ENCODE data around the genes LINGO2 and AQP7.

- PRO-cap: no peak
- RRBS, 2 experiments: 2% methylated on average over 18 to 27 of the region's 74 CpGs
Measured at GRCh38 chr9:29212953-29214176, at the start of gene LINGO2. Gene LINGO2 (minus strand): TSS chr9:29213601.

- PRO-cap: no peak
- RRBS, 2 experiments: no CpG with 5 or more reads among the region's 6 CpGs
Measured at GRCh38 chr9:31347126-31347684, 1037.2 kb upstream of the ACO1 start.

GRCh38 chr9:32541625-32542487 lies 10.3 kb upstream of the SMIM27 start:
- PRO-cap: no peak
- RRBS, 2 experiments: no CpG with 5 or more reads among the region's 12 CpGs

- PRO-cap: no peak
Measured at GRCh38 chr9:33159981-33160354, 7.2 kb downstream of the B4GALT1 start.

DNA sequence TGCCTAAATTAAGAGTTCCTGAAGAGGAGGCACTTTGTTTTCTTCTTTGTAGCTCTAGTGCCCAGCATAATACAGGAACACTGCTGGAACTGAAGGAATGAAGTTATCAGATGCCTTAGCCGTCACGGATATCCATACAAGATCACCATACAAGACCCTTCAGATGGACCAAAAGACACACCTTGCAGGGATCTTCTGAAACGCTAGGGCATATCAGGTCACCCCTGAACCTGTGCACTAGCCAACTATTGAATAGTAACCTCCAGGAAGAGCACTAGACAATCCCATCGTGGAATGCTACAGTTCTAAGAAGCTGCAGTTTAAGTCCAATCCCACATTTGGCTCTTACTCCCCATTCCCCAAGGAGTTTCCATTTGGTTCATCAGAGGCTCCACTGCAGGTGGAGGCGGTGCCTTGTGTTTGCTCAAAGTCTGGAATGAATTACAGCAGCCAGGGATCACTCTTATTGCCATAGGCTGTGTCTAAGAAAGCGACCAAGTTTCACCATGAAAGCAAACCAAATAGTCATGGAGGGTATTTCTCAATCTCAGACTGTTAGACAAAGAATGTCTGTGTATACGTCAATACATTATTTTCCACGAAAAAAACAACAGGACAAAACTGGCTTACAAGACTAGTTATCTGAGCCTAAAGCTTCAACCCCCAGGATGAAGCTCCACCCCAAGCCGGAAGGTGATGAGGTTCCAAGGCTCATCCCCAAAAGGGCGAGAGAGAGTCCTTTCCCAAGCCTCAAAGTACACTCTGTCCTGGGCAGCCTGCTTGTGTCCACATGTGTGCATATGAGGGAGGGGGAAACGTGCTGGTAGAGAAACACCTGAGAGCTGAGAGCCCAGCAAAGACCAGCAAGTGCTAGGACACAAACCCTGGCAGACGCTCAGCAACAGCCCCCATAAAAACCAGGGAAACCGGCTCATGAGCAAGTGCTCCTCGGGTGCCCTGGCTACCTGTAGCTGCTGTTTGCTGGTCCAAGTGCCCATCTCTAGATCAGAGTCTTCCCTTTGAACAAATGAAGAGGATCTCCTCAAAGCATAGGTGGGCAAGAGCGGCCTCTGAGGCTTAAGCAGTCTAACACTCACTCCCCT lies 4.4 kb downstream of the B4GALT1 start:
- PRO-cap: no peak
- RRBS, 2 experiments: no CpG with 5 or more reads among the region's 15 CpGs

DNA sequence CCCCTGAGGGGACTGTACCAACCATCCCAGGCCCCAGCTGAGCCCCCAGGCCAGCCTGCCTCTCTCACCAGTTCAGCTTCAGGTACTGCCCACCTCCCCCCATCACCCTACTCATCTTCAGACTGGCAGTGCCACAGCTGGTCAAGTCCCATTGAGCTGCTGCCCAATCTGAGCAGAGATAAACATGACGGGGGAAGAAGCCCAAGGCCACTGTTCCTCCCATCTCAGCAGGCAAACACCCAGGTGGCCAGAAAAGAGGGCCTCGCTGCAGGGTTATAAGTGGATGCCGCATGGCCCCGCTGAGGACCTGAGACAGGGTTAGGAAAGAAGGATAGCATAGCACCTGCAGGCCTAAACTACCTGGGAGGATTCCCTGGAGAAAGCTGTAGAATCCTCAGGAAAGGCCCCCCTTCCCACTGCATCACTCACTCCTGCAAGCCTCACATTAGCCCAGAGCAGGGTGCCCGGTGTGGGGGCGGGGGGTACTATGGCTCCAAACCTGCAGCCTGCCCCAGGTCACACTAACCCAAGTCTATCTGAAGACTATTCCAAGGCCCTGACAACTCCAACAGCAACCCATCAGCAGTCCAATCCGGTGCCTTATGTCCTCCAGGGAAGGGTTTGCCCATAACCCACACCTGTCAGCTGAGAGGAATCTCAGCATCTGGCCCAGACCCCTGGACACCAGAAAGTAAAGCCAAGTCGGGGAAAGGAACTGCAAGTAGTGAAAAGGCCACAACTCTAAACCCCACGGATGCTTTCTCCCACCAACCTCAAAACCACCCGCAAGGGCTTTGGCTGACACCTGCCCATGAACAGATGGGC lies 3.4 kb downstream of the B4GALT1 start:
- PRO-cap: no peak
- RRBS, 2 experiments: no CpG with 5 or more reads among the region's 10 CpGs

DNA sequence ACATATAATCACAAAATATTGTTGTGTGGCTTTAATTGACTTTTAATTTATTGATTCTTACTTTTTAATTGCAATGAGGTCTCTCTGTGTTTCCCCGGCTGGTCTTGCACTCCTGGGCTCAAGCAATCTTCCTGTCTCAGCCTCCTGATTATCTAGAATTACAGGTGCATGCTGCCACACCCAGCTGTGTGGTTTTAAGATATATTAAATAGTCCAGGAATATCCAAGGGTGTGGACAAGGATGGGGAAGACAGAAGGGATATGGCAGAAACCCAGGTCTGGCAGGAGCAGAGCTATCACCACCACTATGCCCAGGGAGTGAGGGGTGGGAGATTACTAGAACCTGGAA lies 30.9 kb upstream of the SPINK4 start:
- PRO-cap: no peak
- RRBS, 2 experiments: no CpG with 5 or more reads among the region's 1 CpG

DNA sequence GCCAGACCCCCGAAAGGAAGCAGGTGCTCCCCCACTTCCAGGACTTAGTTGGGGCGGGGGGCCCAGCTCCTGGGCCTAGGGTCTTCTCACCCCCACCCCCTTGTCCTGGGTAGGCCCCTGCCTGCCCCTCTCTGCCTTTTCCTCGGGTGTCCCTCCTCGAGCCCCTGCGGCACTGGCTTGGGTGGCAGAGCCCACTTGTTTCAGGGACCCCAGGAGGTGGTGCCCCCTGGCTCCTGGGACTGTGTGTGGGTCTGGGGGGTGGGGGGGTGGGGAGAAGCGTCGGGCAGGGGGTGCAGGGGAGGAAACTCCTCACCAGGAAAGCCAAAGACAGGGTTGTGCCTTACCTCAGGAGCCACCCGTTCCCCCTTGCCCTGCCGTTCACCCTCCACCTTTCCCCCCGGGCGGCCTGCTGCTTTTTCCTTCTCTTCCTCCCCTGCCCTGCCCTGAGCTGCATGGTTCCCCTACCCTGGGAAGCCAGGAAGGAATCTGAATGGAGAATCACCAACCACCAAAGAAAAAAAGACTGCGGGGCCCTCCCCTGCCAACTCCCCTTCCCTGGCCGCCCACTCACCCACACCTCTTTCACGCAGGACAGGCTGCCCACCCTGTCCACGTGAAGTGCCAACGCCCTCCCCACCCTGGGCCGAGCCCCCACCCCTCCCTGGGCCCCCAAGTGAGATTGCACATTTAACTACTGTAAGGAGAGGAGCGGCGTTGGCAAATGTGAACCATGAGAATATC lies 915 bp upstream of the NFX1 start:
- PRO-cap: no peak
- RRBS, 2 experiments: no CpG with 5 or more reads among the region's 19 CpGs

GRCh38 chr9:33326370-33326855 lies 36.1 kb downstream of the NFX1 start:
- PRO-cap: no peak
- RRBS, 2 experiments: no CpG with 5 or more reads among the region's 1 CpG

DNA sequence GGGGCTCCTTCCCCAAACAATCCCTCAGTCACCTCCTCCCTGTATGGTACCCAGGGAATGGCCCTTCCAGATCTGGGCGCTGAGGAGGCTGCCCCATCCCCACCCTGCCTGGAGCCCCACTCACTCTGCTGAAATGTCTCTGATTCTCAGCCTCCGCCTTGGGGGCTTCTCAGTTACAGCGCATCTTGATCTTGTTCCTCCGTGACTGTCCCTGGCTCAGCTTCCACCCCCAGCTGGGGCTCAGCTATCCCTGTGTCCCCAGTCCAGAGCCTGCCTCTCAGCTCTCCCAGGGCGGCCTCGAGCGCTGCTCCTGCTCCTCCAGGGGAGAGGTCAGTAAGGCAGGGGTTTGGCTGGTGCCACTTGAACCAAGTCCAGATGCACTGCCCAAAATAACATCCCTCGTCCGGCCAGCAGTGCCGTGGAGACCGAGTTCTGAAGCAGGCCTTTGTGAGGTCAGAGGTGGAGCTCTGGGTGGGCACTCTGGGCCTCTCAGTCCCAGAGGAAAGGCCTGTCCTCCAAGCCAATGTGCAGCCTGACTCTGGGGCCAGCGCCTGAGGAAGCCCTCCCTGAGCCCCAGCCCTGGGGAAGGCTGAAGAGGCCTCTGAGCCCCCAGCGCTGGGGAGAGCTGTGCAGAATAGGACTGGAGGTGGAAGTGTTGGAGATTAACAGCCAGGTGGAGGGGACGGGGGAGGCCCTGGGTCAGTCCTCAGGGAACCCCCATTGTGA lies at the start of gene AQP7:
TSS of gene AQP7 (minus strand) at position 320 of the 726 bp plus-strand sequence.
- PRO-cap: no peak
- RRBS, 2 experiments: no CpG with 5 or more reads among the region's 14 CpGs

DNA sequence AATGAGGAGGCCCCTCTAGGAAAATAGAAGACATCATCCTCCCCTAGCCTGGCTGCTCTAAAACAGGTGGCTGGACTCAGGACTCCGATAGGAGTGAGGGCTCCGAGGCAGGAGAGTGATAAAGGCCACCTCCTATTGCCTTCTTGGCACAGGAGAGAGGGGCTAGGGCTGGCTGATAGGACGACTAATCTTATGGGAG lies 1.4 kb downstream of the AQP3 start:
- PRO-cap: no peak
- RRBS, 2 experiments: no CpG with 5 or more reads among the region's 3 CpGs

GRCh38 chr9:33506565-33506941 lies 17.5 kb upstream of the ANKRD18B start:
- PRO-cap: no peak
- RRBS, 2 experiments: no CpG with 5 or more reads among the region's 4 CpGs

- PRO-cap: no peak
- RRBS, 2 experiments: no CpG with 5 or more reads among the region's 12 CpGs
Measured at GRCh38 chr9:33762005-33762673, 33.2 kb upstream of the PRSS3 start.

- PRO-cap: no peak
- RRBS, 2 experiments: no CpG with 5 or more reads among the region's 5 CpGs
Measured at GRCh38 chr9:33814064-33814583, 2.8 kb upstream of the UBE2R2 start.

DNA sequence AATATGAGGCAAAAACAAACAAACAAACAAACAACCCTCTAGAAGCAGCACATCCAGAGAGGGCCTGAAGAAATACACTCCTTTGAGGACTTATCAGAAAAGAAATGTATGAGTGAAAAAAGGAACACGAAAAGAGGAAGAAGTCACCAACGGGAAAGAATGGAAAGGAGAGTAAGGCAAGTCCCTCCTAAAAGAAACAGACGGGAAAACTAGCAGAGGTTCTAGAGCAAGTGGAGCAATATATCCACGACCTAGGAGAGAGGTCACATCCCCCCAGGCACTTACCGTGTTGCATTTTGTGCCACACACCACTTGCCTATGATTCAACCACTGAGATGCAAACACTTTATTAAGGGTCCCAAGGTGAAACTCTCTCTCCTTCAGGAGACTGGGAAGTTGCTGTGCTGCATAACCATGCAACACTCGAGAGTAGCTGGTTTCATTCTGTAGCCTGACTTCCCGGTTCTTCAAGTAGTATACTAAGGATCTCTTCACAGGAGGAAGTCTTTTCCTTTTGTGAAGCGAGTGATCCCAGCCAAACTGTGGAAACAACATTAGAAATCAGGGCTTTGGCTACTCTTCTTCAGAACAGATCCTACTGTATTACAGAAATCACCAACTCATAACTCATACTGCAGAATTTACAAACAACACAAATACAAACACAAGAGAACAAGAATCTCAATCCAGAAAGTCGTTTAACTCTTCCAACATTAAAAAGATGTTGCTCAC lies 1.6 kb downstream of the DCAF12 start:
- PRO-cap: no peak
- RRBS, 2 experiments: no CpG with 5 or more reads among the region's 9 CpGs

DNA sequence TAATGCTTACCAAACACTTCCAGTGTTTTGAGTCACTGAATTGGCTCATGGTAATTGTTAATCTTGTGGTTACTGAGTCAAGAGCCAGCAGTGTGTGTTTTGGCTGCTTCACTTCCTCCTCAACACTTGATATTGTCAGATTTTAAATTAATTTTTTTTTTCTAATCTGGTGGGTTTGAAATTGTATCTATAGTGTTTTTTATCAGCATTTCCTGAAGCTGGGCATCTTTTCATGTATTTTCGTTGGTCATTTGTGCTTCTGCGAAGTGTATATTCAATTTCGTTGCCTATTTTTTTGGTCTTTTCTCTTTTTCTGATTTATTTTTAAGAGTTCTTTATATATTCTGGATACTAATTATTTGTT lies 7.5 kb downstream of the UBAP1 start:
- PRO-cap: no peak
- RRBS, 2 experiments: no CpG with 5 or more reads among the region's 3 CpGs

GRCh38 chr9:34372293-34372945 lies 4.3 kb downstream of the MYORG start:
- PRO-cap: no peak
- RRBS, 2 experiments: no CpG with 5 or more reads among the region's 58 CpGs

- PRO-cap: no peak
- RRBS, 2 experiments: 12 to 18% methylated on average over 4 of the region's 23 CpGs
Measured at GRCh38 chr9:34377425-34377900, 765 bp upstream of the MYORG start.

GRCh38 chr9:34379278-34380153 lies 2.8 kb upstream of the MYORG start:
- PRO-cap: no peak
- RRBS, 2 experiments: 30 to 33% methylated on average over 5 of the region's 36 CpGs

DNA sequence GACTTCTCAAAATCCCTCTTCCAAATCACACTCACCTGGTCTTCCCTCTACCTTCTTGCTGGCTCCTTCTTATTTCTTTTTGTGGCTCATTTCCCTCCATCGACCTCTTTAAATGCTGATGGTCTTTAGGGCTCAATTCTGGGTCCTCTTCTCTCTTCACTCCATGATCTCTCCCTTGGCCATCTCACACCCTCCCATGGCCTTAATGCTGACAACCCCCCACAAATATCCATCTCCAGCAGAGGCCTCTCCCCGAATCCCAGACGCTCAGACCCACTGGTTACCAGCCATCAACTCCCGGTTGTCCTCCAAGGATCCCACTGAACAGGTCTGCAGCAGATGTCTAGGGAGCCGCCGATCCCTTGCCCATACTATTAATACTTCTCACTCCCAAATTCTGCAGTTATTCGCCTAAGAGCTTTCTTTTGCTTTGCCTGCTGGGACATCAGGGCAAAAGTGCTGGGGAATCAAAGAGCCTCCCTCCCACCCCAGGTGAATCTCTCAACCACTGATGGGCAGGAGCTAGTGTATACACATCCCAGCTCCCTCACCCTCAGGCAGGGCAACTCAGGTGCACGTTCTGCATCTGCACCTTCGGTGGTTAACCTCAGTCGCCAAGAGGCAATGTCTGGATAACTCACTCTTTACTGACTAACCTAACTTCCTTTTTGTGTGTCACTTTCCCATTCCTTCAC lies 26.5 kb downstream of the CNTFR start:
- PRO-cap: no peak
- RRBS, 2 experiments: no CpG with 5 or more reads among the region's 10 CpGs